Melanocyte of skin (primary cell): ENCODE measurements around a stretch of chr7.

- CAGE, long polyA plus RNA, 2 experiments, result no peak in any of the 2 experiments
Observed at GRCh38 chr7:155810040-155810836, 2.0 kb downstream of the SHH start.

GRCh38 chr7:155953664-155954103 is 141.4 kb upstream of the SHH start:
- CAGE, long polyA plus RNA, 2 experiments, result no peak in any of the 2 experiments

- CAGE, long polyA plus RNA, 2 experiments, result no peak in any of the 2 experiments
Observed at GRCh38 chr7:156567222-156567661, 73.3 kb upstream of the RNF32 start.

DNA sequence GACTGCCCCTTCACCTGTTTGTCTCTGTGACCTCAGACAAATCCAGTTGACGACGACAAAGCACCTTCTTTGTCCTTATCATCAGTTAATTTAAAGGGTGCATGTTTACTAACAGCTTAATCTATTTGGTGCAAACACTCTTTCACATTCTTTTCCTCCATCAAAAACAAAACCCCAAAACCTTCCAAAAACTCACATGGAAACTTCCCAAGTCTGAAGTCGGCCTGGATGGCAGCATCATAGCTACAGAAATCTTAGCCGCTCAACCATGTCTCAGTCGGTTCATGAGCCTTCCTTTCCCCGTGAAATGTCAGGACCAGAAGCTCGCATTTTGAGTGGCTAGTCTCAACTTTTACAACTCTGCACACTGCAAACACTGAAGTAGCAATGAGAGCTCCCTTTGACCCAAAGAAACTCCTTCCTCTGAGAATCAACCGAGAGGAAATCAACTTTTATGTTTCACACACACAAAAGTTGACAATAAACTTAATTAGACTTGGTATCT is 37.7 kb upstream of the RNF32 start:
- CAGE, long polyA plus RNA, 2 experiments, result no peak in any of the 2 experiments

- CAGE, long polyA plus RNA, 2 experiments, result no peak in any of the 2 experiments
Observed at GRCh38 chr7:156617321-156617726, 23.2 kb upstream of the RNF32 start.

DNA sequence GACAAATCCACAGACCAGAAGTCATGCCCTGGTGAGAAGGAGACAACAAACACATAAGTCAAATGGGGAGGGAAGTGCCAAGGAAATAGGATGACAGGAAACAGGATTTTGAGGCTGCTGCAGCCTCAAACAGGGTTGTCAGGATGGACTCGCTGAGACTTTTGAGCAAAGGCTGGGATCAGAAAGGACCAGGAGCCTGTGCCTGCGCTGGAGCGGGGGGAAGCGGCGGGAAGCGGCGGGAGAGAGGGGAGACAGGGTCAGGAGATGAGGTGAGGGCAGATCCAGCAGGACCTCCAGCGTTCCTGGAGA is 2.2 kb upstream of the NOM1 start:
- CAGE, long polyA plus RNA, 2 experiments, result no peak in any of the 2 experiments

DNA sequence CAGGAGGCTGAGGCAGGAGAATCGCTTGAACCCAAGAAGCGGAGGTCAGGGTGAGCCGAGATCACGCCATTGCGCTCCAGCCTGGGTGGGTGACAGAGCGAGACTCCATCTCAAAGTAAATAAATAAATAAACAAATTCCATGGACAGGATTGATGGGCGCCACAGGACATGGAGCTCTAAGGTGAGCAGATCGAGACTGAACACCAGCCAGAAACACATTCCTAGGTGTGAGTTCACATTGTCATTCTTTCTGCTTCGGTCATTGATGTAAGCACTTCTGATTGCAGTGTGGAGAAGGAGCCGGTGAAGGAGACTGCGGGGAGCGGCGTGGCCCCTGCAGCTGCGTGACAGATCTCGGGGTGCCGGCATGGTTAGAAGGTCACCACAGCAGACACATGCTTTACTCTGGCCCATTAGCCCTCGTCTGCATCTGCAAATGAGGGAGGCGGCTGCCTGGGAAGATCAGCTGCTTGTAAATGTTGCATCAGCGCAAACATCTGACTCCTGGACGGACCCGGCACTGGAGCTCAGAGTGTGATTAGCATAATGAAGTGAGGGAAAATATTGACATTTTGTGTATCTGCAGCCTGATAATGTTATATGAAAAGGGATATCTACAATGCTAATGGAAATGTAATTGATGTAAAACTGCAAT is 30.4 kb upstream of the MNX1 start:
- CAGE, long polyA plus RNA, 2 experiments, result no peak in any of the 2 experiments

DNA sequence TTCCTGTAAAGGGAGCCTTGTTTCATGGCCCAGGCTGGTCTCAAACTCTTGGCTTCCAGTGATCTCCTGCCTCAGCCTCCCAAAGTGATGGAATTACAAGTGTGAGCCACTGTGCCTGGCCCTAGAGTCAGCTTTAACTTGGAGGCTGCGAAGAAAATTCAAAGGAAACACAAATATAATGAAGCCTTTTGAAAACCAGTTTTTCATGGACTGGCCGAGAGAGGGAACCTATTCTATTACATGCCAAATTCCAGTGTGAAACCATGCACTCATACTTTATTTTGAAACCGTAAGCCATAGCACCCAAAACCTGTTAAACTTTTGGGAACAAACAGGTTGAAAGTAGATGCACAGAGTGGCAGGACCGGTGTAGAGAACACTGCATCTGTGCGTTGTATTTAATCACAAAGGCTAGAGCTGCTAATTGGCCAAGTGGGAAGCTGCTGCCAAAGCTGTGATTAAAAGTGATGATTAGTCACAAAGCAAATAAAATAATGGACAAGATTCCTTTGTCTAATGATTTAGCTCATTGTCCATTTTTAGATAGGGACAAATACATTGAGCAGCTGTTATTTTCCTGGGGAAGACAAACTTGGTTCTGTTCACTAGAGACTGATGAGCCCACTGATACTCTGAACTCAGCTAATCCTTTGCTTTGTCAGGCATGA is 19.5 kb downstream of the UBE3C start:
- CAGE, long polyA plus RNA, 2 experiments, result no peak in any of the 2 experiments

- CAGE, long polyA plus RNA, 2 experiments, result no peak in any of the 2 experiments
Observed at GRCh38 chr7:157194146-157194931, 55.6 kb downstream of the UBE3C start.

GRCh38 chr7:157210530-157211304 is 72.0 kb downstream of the UBE3C start:
- CAGE, long polyA plus RNA, 2 experiments, result no peak in any of the 2 experiments

GRCh38 chr7:157278932-157280321 is 57.4 kb upstream of the DNAJB6 start:
- CAGE, long polyA plus RNA, 2 experiments, result no peak in any of the 2 experiments

DNA sequence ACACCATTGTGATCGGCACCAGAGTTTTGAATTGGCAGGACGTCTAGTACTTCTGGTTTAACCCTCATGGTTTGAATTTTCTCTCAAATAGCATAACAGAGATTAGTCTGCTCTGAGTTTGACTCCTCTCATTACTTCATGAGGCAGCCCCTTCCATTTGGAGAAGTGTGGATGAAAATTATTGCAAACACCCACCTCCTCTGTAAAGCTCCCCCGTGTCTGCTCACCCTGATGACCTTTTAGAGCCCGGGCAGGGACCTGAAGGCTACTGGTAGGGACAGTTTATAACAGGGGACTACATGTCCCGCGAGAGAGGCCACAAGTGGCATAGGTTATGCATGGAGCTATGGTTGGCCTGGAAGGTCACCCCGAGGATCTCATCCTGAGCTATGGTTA is 17.2 kb upstream of the DNAJB6 start:
- CAGE, long polyA plus RNA, 2 experiments, result no peak in any of the 2 experiments

DNA sequence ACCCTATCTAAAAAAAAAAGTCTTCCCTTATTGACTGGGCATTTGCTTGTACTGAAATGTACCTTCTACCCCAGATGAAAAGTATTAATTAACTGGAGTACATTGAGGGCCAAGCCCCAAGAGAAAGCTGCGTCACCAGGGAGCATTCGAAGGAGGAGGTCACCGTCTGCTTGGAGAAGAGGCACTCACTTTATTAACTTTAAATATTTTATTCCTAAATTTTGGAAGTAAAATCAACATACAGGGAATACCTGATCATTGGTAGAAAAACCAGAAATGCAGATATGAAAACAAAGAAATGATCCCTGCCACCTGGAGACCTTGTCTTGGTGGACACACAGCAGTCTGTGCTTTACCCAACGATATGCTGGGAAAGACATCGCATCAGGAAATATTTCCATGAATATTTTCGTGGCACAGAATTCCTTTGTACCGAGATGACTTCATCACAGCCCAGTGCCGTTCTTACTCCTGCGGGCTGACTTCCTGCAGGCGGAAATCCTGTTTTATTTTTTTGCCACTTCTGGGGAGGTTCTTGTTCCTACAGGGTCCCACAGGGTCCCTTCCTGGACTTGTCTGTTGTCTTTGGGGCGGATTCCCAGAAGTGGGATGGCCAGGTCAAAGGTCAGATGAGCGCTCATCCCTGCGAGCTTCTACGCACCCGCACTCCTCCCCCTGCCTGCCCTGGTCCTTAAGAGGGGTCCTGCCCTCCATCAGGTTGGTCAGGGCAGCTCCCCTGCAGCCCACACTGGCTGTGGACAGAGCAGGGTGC is 86.4 kb downstream of the DNAJB6 start:
- CAGE, long polyA plus RNA, 2 experiments, result no peak in any of the 2 experiments

- CAGE, long polyA plus RNA, 2 experiments, result no peak in any of the 2 experiments
Observed at GRCh38 chr7:157614814-157616020, 278.4 kb downstream of the DNAJB6 start.

- CAGE, long polyA plus RNA, 2 experiments, result no peak in any of the 2 experiments
Observed at GRCh38 chr7:158016395-158016868, 571.2 kb downstream of the PTPRN2 start.

- CAGE, long polyA plus RNA, 2 experiments, result no peak in any of the 2 experiments
Observed at GRCh38 chr7:158263644-158264715, 323.6 kb downstream of the PTPRN2 start.

DNA sequence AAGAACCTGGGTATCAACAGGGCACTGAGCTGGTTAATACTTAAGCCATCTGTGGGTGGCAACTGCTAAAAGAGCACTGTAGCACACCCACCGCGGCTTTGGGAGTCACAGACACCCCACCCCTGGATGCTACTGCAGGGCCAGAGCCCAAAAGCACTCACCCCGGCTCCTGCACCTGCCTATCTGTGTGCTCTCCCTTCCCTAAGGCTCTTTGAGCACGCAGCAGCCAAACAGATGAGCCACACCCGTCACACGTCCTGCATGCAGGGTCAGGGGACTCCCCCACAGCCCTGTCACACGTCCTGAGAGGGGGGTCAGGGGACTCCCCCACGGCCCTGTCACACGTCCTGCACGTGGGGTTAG is 211.7 kb downstream of the PTPRN2 start:
- CAGE, long polyA plus RNA, 2 experiments, result no peak in any of the 2 experiments

DNA sequence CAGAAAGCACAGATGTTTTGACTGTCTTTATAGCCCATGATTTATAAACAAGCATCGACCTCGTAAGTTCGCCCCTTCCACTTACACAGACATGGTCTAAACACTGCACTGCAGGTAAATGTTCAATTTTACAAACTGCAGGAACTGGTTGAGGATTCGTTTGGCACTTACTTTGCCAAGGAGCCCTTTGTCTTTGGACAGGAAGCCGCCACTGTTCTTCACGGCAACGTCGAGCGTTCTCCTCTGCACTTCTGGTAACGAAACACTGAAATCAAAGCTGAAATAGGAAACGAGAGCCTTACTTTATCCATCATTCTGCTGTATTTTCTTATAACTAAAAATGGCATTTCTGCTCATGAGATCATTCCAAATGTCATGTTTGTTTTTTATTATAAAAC is 30.7 kb upstream of the NCAPG2 start:
- CAGE, long polyA plus RNA, 2 experiments, result no peak in any of the 2 experiments

GRCh38 chr7:158816972-158817326 is 12.4 kb downstream of the ESYT2 start:
- CAGE, long polyA plus RNA, 2 experiments, result no peak in any of the 2 experiments

- CAGE, long polyA plus RNA, 2 experiments, result no peak in any of the 2 experiments
Observed at GRCh38 chr7:158825563-158826492, 3.5 kb downstream of the ESYT2 start.